Islet of Langerhans (tissue), 1 donor: ENCODE measurements around the genes CELA2A, DDI2, RSC1A1, PLEKHM2 and TMEM82.

- RRBS = no CpG with 5 or more reads among the region's 6 CpGs
These were observed at the start of gene CELA2A for GRCh38 chr1:15456616-15456948. CELA2A (plus strand) TSS chr1:15456732.

DNA sequence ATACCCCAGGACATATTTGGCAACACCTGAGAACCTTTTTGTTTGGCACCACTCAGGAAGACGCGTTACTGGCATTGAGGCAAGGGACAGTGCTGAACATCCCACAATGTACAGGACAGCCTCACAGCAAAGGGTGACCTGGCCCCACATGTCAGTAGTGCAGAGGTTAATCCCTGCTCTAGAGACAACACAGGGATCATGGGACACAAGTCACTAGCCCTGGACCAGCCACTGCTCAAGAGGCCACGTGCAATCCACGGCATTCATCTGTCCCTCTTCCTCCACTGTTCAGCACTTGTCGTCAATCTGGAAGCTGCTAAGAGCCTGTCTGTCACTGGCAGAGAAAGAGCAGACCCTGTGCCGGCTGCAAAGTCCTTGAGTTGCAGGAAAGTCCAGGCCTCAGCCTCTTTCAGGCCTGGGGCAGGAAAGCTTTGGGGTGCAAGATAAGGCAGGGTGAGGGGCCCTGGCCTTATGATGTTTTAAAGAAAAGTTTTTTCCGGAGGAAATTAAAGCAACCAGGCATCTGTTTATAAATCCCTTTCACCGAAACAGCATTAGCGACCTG lies 16.7 kb downstream of the CELA2B start:
- RRBS = no CpG with 5 or more reads among the region's 9 CpGs

DNA sequence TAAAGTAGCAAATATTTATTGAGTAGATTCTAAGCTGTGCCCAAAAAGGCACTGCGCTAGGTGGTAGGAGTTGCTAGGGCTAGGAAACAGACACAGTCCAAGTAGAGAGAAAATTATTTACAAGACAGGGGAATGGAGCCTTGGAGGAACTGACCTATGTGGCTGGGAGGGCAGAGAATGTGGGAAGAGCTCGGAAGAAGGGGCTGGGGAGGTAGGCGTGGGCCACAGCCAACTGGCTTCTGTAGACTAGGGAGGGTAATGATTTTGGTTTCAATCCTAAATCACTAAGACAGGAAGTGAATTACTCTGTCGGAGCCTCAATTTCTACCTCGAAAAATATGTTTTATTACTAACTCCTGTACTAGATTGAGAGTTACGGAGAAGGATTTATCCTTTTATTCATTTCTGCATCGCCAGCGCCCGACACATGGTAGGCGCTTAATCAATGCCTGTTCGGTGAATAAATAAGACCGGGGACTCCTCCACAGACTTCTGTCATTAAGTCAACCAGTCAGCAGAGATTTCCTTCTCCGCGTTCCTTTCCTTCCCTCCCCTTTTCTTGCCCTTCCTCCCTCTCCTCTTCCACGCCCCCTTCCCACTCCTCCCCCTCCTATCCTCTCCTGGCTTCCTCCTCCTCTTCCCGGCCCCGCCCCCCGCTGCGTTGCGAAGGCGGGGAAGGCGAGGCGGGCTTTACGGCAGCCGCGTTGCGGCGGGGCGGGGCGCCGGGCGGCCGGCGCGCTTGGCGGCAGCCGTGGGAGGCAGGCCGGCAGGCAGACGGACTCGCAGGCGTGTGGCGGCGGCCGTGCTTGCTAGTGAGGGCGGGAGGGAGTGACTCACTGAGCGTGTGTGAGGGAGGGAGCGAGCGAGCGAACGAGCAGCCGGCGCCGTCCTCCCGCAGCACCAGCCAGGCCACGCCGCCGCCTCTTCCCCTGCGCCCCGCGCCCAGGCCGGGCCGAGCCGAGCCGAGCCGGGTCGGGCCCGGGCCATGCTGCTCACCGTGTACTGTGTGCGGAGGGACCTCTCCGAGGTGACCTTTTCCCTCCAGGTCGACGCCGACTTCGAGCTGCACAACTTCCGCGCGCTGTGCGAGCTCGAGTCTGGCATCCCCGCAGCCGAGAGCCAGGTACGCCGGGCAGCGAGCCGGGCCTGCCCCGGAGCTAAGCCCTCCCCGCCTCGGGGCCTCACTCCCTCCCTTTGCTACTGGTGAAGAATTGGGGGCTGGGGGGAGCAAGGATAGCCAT lies at the start of gene DDI2:
Gene DDI2, plus strand, starts transcription at position 773 of the 1,241 bp plus-strand sequence.
- RRBS = 3% methylated on average over 25 of the region's 88 CpGs

DNA sequence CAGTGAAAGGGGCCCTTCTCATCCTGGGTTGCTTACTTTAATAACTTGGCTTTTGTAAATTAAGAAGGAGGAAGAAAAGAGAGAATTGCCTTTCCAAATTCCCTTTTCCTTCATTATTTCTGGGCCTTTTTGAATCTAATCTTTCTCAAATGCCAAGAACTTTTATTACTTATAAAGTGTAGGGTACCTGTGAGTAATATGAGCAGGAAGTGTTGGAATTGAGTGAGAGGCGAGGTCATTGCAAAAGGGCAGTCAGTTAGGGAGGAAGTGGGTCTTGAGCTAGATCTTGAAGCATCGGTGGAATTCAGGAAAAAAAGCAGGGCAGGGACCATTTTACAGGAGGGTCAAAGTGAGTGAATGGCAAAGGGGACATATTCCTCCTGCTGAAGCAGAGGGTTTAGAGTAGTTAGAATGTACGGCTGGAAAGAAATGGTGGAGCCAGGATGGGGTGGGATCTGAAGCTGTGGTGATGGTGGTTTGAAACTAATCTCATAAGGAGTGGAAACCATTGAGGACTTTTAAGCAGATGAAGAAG lies 18.8 kb upstream of the RSC1A1 start:
- RRBS = no CpG with 5 or more reads among the region's 3 CpGs

GRCh38 chr1:15651302-15652208 lies 8.0 kb upstream of the RSC1A1 start:
- RRBS = no CpG with 5 or more reads among the region's 12 CpGs

DNA sequence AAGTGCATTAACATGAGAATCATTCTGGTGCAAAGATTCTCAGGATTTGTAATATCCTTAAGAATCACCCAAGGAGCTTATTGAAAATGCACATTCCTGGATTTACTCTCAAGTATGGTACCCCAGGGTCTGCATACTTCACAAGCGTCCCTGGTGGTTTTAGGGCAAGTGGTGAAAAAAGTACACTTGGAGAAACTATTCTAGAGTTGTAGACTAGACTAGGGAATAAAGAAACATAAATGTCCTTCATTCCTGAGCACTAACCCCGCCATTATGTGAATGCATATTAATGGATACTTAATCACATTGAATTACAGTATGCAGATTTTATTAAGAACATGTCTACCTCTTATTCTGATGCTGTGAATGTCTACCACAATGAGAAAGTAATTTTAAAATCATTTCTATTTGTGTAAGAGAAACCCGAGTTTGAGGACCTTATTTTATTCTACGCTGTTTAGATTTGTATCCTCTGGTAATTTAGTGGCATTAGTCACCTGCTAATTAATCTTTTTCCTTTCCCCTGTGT lies at the start of gene RSC1A1:
Gene RSC1A1, plus strand, starts transcription at position 415 of the 529 bp plus-strand sequence.
- RRBS = no CpG with 5 or more reads among the region's 4 CpGs

DNA sequence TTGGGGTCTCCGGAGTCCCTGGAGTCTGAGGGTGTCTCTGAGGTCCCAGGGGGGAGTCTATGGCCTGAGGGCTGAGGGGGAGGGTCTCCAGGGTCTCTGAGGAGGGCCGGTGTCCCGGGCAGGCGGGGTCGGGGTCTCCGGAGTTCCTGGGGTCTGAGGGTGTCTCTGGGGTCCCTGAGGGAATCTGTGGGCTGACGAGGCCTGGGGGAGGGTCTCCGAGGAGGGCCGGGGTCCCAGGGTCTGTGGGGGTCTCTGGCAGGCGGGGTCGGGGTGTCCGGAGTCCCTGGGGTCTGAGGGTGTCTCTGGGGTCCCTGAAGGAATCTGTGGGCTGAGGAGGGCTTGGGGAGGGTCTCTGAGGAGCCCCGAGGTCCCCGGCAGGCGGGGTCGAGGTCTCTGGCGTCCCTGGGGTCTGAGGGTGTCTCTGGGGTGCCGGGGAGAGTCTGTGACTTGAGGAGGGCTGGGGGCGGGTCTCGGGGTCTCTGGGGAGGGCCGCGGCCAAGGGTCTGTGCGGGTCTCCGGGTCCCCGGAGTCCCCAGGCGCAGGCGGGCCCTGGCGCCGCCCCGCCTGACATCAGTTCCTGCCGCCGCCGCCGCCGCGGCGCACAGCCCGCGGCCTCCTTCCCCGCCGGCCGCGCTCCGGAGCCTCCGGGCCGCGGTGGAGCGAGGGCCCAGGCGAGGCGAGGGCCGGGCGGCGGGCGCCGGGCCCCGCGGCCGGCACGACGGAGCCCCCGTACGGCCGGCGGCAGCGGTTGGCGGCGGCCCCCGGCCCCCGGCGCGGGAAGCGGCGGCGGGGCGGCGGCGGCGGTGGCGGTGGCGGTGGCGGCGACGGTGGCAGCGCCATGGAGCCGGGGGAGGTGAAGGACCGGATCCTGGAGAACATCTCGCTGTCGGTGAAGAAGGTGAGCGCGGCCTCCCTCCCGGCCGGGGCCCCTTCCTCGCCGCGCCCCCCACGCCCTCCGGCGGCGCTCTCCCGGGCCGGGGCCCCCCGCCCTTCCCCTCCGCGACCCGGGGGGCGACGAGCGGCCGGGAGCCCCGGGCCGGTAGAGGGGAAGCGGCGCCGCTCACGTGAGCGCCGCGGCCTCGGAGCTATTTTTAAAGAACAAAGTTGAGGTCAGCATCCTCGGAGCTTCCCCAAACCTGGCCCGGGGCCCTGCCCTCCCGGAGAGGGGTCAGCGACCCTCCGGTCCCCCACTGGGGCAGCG lies at the start of gene PLEKHM2:
Gene PLEKHM2, plus strand, starts transcription at position 600 of the 1,201 bp plus-strand sequence.
- RRBS = 4% methylated on average over 64 of the region's 125 CpGs

GRCh38 chr1:15703062-15704109 lies 19.3 kb downstream of the PLEKHM2 start:
- RRBS = no CpG with 5 or more reads among the region's 24 CpGs

DNA sequence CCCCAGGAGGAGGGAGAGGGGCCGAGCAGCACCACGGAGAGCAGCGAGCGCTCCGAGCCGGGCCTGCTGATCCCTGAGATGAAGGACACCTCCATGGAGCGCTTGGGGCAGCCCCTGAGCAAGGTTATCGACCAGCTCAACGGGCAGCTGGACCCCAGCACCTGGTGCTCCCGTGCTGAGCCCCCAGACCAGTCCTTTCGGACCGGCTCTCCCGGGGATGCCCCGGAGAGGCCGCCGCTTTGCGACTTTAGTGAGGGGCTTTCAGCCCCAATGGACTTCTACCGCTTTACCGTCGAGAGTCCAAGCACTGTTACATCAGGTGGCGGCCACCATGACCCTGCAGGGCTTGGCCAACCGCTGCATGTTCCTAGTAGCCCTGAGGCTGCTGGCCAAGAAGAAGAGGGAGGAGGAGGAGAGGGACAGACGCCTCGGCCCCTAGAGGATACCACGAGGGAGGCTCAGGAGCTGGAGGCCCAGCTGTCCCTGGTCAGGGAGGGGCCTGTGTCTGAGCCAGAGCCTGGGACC lies 8.8 kb upstream of the SLC25A34 start:
- RRBS = no CpG with 5 or more reads among the region's 25 CpGs

DNA sequence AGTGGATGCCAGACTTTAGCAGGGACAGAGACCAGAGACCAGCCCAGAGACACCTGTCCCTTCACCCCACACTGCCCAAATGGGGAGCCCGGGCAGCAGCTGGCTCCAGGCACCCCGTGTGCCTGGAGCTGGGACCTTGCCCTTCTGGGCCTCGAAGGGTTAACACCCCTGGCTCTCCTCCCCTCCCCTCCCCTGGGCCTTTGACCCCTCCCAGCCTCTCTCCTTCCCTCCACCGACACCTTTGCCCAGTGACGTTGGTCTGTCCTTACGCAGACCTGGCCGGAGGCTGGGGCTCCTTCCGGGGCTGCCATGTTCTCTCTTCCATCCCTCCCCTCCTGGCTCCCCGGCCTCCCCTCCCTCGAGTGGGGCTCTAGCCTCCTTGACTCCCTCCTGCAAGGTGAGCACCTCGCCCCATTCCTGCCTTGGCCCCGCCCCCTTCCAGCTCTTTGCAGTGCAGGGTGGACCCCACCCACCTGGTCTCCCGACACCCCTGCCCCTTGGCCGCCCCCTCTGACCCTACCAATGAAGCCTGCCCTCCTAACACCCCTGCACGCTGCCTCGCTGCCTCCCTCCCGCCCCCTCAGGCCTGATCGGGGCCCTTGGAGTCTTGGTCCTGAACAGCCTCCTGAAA lies at the start of gene TMEM82:
Gene TMEM82, plus strand, starts transcription at position 249 of the 631 bp plus-strand sequence.
- RRBS = 35% methylated on average over 1 of the region's 18 CpGs

DNA sequence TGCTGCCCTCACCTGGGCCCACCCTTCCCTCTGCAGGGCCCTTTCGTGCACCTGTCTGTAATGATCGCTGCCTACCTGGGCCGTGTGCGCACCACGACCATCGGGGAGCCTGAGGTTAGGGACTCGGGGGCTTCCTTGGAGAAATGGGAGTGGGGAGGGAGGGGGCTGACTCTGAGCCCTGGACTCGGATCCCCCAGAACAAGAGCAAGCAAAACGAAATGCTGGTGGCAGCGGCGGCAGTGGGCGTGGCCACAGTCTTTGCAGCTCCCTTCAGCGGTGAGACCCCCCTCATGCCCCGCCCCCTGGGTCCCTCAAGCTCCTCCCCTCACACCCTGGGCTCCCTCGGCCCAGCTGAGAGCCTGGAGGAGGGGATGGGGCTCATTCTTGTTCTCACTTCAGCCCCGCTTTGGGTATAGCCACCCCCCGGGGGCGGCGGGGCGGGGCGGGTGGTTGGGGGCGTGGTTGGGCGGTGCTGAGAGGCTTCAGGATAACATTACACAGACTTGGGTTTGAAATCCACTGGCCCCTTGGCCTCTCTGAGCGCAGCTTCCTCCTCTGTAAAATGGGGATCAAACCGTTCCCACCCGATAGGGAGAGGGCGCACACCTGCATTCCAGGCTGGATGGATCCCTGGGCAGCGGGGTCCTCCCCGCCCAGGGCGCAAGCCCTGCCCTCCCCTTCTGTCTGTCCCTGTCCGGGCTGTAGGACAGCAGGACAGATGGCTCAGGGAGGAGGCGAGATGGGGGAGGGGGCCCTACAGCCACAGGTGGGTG lies 4.8 kb downstream of the CLCNKA start:
- RRBS = no CpG with 5 or more reads among the region's 32 CpGs

DNA sequence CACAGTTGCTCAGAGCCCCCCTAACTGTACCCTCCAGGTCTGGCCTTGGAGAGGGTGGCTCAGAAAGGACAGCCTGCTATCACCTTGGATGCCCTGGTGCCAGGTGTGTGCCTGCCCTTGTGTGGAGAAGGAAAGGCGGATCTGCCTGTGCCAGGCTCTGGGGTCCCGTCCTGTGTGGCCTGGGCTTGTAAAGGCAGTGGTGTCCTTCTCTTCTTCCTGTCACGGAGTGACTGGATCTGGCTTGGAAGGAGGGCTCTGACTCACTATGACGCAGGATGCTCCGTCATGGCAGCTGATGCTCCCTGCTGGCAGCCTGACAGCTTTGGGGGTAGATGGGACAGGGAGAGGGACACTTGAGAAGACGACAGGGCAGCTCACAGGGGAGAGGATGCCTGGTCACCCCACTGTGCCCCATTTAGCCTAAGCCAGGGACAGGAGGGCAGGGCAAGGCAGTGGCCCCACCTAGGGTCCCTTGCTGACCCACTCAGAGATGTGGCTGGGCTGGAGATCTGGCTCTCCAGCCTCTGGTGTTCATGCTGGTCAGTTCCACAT lies 2.6 kb upstream of the FAM131C start:
- RRBS = no CpG with 5 or more reads among the region's 6 CpGs

DNA sequence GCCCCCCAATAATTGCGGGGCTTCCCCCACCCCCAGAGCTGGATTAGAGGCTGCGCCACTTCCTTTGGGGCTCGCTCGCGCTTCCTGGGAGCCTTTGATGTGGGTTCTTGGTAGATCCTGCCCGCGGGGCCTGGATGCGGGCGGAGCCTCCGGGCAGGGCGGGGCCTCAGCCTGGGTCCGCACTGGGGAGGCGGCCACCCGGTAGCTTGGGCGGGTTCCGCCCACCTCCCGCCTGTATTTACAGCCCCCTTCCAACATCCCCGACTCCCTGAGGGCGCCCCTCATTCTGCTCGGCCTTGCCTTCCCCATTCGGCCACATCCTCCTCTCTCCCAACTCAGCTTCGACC lies 6.5 kb upstream of the EPHA2 start:
- RRBS = 57% methylated on average over 5 of the region's 22 CpGs

DNA sequence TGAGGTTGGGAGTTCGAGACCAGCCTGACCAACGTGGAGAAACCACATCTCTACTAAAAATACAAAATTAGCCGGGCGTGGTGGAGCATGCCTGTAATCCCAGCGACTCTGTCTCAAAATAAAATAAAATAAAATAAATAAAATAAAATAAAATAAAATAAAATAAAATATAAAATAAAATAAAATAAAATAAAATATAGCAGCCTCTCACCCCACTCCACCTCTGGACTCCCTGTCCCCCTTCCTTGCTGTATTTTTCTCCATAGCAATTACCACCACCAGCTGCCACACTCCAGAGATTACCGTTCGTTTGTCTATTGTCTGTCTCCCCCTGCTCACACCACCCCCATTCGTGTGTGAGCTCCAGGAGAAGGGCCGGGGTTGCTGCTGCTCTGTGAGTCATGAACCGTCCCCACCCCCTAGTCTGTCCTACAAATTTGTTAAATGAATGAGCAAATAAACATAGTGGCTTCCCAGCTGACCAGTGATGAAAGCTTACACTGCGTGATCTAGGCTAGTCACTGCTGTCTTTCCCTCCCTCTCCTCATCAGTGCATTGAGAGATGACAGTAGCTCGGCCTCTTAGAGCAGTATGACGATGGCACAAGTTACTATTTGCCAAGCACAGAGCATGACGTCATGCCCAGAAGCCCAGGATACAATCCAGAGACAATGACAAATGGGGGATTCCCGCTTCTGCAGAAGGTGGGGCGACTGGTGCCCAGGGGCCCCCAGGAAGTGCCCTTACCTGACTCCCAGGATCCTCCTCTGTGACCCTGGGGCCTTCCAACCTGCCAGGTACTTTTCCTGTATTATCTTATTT lies 8.3 kb upstream of the EPHA2 start:
- RRBS = no CpG with 5 or more reads among the region's 16 CpGs

- RRBS = no CpG with 5 or more reads among the region's 11 CpGs
These were observed 24.5 kb upstream of the EPHA2 start for GRCh38 chr1:16180332-16180830.

GRCh38 chr1:16243866-16244876 lies 7.2 kb upstream of the CPLANE2 start:
- RRBS = no CpG with 5 or more reads among the region's 10 CpGs

- RRBS = no CpG with 5 or more reads among the region's 6 CpGs
These were observed 52.6 kb upstream of the CPLANE2 start for GRCh38 chr1:16289426-16290149.

GRCh38 chr1:16367327-16368158 lies 501 bp downstream of the SZRD1 start:
- RRBS = 12% methylated on average over 7 of the region's 49 CpGs

DNA sequence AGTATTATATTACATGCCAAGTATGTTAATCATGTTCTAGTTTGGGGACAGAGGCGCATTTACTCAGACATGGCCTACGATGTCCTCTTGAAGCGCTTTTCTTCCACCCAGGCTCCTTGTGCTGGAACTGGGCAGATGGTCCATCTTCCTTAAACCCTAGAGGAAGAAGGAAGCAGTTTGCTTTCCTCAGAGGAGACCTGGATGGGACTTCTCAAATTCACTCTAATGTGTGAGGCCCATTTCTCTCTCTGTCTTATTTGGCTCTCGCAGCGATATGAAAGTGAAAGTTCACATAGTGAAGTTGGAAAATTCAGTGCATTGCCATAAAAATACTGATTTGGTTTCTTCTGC lies 20.1 kb downstream of the SZRD1 start:
- RRBS = no CpG with 5 or more reads among the region's 5 CpGs

DNA sequence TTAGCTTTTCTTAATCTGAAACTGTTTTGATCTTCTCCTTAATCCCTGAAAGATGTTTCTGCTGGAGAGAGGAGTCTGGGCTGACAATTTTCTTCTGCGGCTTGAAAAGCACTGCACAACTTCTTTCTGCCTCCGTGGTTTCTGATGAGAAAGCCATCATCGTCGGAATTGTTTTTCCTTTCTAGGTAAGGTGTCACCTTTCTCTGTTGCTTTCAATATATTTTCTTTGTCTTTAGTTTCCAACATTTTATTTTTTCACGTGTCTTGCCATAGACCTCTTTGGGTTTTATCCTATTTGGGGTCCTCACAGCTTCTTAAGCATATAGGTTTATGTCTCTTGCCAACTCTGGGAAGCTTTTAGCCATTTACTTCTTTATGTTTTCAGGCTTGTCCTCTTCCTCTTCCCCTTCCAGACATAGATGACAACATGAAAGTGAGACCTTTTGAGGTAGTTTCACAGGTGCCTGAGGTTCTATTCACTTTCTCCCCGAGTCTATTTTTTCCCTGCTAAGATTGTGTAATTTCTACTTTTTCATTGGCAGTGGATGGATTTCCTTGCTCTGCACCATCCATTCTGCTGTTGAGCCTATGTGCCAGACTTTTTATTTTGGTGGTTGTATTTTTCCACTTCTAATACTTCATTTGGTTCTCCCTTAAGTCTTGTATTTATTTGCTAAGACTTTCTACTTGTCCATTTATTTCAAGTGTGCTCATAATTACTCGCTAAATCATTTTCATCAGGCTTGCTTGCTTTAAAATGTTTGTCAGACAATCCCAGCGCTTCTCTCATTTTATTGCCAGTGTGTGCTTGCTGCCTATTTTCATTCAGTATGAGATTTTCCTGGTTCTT lies 32.7 kb downstream of the NECAP2 start:
- RRBS = no CpG with 5 or more reads among the region's 8 CpGs